Myometrial cell (primary cell): ENCODE measurements around the genes MCTS2 and MYLK2.

- RAMPAGE, long total RNA: no peak
Measured at GRCh38 chr20:30611503-30612033, 645.9 kb upstream of the DEFB115 start.

DNA sequence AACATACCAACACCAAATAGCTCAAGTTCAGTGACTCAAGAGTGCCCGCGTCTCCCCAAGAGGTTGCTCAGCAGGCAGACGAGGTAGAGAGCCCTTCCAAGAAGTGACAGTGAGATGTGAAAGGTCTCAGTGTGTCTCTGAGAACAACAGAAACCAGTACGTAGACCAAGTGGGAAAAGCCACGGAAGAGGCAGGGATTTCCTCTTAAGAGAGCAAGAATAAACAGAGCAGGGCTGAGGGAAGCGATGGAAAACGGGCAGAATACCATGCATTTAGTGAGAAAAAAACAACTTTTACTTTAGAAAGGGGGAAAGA lies 516.0 kb upstream of the DEFB115 start:
- RAMPAGE, long total RNA: no peak

DNA sequence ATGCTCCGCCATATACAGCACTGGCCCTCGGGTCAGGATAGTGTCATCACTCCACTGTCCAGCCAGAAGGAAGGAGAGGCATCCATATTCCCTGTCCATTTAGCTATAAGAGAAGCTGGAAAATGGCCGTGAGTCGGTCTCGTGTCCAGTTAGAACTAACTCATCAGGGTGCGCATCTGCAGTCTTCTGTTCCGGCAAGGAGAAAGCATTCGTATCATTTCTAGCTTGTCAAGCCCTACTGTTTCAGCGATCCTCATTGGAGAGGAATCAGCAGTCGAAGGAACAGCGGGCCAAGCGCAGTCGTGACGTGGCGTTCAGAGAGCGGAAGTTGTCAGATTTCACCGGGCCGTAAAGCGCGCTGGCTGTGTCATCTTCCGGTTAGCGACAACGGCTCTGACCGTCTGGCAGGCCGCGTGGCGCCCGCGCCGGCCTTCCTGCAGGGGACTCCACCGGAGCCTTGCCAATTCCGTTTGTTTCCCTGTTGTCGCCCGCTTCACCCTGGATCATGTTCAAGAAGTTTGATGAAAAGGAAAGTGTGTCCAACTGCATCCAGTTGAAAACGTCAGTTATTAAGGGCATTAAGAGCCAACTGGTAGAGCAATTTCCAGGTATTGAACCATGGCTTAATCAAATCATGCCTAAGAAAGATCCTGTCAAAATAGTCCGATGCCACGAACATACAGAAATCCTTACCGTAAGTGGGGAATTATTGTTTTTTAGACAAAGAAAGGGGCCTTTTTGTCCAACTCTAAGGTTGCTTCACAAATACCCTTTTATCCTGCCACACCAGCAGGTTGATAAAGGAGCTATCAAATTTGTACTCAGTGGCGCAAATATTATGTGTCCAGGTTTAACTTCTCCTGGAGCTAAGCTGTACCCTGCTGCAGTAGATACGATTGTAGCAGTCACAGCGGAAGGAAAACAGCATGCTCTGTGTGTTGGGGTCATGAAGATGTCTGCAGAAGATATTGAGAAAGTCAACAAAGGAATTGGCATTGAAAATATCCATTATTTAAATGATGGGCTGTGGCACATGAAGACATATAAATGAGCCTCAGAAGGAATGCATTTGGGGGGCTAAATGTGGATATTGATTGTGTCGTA lies at the start of gene MCTS2:
TSS of gene MCTS2 (plus strand) at position 381 of the 1,104 bp plus-strand sequence.
- RAMPAGE, long total RNA: no peak

GRCh38 chr20:31594255-31594689 lies 10.8 kb upstream of the ID1 start:
- RAMPAGE, long total RNA: no peak

DNA sequence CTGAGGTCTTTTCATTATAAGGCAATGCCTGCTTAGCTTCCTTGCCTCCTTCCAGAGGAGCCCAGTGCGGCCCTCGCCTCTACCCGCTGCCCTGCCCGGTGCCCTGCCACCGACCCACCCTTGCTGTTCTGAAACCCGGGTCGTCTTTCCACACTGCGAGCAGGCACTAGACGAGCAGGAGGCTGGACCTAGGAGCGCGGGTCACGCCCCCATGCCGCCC lies 194 bp upstream of the ID1 start:
- RAMPAGE, long total RNA: no peak

DNA sequence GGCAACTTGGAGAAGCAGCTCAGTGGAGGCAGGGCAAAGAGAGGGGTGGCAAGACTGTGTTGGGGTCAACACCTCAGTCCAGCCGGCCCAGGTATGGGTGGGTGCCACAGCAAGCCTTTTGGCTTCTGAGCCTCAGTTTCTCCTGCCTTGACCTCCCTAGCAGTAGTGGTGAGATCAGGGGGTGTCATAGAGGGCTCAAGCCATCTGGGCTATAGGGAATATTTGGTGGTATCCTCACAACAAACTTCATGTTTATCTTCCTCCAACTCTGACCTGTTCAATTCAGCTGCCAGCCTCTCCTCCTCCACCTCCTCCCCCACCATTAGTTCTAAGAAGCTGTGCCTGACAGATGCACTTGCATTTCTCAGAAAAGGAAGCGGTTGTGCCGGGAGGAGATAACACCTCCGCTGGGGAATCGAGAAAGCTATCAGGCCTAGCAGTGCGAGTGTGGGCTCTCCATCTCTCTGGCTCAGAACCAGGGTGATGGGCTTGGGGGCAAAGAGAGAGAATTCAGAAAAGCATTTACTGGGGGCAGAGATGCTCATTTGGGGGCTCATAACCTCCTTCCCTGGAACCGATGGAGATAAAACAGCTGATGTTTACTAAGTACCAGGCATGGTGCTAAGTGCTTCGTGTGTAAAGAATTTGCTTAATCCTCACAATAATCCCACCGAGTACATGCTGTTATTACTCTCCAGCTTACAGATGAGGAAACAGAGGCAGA lies 38.1 kb downstream of the COX4I2 start:
- RAMPAGE, long total RNA: no peak

DNA sequence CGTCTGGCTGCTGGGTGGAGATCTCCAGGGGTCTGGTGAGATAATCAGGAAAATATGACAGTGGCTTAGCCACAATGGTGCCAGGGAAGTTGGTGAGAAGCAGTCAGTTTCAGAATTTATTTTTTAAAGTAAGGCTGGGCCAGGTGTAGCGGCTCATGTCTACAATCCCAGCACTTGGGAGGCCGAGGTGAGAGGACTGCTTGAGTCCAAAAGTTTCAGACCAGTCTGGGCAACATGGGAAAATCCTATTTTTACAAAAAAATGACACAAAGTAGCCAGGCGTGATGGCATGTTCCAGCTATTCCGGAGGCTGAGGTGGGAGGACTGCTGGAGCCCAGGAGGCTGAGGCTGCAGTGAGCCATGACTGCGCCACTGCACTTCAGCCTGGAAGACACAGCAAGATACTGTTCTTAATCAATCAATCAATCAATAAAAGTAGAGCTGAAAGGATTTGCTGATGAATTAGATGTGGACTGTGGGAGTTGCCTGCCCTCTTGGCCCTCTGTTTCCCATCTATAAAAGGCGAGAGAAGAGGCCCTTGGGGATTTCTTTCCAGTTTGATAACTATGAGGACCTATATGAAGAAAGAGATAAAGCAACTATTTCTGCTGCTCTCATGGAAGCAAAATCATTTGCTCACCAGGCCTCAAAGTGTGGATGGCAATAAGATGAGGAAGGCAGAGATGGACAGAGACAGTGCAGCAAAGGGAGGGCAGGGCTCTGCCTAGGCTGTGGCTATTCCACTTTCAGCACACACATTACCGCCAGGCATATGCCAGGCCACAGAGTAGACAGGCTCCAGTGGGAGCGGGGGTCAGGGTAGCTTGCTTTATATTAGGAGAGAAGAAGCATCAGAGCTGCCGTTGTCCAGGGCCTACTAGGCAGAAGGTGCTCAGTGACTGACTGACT lies 41.2 kb downstream of the BCL2L1 start:
- RAMPAGE, long total RNA: no peak

GRCh38 chr20:31691530-31692490 lies 30.9 kb downstream of the BCL2L1 start:
- RAMPAGE, long total RNA: no peak

GRCh38 chr20:31812187-31812800 lies 6.9 kb upstream of the MYLK2 start:
- RAMPAGE, long total RNA: no peak

GRCh38 chr20:31818921-31819593 lies at the start of gene MYLK2:
Gene MYLK2 (plus strand): TSS chr20:31819356.
- RAMPAGE, long total RNA: no peak

GRCh38 chr20:31860228-31861447 lies 9.7 kb downstream of the DUSP15 start:
- RAMPAGE, long total RNA: no peak

DNA sequence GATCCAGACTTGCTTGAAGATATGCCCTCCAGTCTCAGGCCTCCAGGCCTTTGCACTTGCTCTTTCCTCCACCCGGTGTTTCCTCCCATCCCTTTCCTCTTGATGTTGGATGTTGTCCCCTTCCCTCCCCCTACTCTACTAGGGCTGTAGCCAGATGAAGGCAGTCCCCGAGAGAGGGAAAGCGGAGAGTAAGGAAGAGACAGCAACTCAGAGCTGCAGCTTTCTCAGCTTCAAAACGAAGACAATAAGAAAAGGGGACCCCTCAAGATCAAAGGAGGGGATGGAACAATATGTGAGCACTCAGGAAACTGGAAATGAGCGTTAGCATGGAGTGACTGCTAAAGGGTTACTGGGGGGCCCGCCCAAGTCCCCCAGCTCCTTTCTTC lies 592 bp upstream of the XKR7 start:
- RAMPAGE, long total RNA: no peak

- RAMPAGE, long total RNA: no peak
Measured at GRCh38 chr20:31994812-31995413, 15.3 kb upstream of the CCM2L start.

DNA sequence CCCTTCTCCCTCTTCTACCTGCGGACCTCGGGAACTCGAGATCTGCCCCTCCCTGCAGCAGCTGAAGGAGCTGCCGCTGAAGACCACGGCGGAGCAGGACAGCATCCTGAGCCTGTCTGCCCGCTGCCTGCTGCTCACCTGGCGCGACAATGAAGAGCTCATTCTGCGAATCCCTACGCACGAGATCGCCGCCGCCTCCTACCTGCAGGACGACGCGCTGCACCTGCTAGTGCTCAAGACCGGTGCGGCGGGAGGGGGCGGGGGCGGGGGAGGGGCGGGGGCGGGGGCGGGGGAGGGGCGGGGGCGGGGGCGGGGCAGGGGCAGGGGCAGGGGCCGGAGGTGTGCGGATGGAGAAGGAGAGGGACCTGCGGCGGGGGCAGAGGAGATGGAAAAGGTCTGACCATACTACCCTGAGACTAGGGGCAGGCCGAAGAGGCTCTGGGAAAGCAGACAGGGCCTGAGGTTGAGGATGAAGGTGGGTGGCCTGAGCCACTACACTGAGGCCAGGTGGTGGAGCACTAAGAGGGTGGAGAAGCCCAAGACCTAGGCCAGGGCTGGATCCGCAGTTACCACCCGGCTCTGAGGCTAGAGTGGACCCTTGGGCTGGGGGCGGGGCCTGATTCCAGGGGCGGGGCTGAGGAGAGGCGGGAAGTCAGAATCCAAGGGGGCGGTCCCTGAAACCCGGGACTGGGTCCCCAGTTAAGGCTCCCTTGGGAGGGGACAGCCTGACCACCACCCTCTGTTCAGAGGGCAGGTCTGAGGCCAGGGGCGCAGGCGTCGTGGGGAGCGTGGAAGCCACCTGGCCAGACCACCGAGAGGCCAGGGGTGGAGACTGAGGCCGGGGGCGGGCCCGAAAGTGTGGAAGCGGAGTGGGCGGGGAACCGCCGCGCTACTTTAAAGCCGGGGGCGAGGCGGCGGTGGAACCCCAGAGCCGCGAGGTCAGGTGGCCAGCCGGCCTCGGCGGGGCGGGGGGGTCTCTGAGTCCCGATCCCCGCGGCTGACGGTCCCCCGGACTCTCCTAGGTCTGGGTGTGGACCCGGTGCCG lies 8.0 kb downstream of the CCM2L start:
- RAMPAGE, long total RNA: no peak

GRCh38 chr20:32018966-32019859 lies 9.0 kb downstream of the CCM2L start:
- RAMPAGE, long total RNA: no peak

GRCh38 chr20:32051335-32051620 lies 764 bp upstream of the HCK start:
- RAMPAGE, long total RNA: no peak

GRCh38 chr20:32358943-32359579 lies 930 bp downstream of the ASXL1 start:
- RAMPAGE, long total RNA: start-site peak on the plus strand at chr20:32359180-32359382, 17 and 22 reads in 2 replicates

GRCh38 chr20:32359580-32360081 lies 1.5 kb downstream of the ASXL1 start:
- RAMPAGE, long total RNA: no peak

DNA sequence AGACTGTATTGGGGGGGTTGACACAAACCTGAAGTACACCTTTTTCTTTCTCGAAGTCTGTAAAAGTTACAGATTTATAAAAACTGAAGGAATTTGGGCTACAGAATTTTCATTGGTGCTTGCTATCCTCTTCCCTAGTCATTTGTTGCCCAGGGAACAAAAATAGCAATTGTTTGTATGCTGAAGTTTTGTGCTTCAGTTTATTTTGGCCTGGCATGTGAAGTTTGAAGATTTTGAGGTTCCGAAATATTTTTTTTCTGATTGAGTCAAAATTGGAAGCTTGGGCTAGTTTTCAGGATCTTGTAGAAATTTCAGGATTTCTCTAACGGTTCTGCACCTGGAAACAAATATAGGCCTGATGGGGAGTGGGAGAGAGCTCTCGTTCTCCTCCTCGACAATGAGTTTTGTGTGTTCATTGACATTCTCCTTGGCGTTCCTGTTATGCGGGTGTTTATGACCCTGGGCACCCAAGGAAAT lies 2.0 kb downstream of the ASXL1 start:
- RAMPAGE, long total RNA: no peak

- RAMPAGE, long total RNA: start-site peak on the minus strand at chr20:32475090-32475236, 27 and 20 reads in 2 replicates
Measured at GRCh38 chr20:32475023-32475728, 110.0 kb downstream of the NOL4L start.